ENCODE data around the gene KDM6A.

- PRO-cap, 7 experiments = no peak in any of the 7 experiments
- RAMPAGE, long total RNA, 2 experiments = start-site peak on the plus strand in 1 of 2 experiments, at chrX:41342499-41342577 at its widest, 71 reads per replicate
Observed at GRCh38 chrX:41342453-41342754, 8.4 kb downstream of the DDX3X start.

- PRO-cap, 7 experiments = no peak in any of the 7 experiments
- RAMPAGE, long total RNA, 2 experiments = no peak in any of the 2 experiments
Observed at GRCh38 chrX:41351811-41352936, 18.2 kb downstream of the DDX3X start.

GRCh38 chrX:41559305-41560165 lies 112.4 kb downstream of the NYX start:
- PRO-cap, 7 experiments = peak in 2 of 7 experiments; most common plus-strand start chrX:41559574 (in 2)
- RAMPAGE, long total RNA, 2 experiments = no peak in any of the 2 experiments

DNA sequence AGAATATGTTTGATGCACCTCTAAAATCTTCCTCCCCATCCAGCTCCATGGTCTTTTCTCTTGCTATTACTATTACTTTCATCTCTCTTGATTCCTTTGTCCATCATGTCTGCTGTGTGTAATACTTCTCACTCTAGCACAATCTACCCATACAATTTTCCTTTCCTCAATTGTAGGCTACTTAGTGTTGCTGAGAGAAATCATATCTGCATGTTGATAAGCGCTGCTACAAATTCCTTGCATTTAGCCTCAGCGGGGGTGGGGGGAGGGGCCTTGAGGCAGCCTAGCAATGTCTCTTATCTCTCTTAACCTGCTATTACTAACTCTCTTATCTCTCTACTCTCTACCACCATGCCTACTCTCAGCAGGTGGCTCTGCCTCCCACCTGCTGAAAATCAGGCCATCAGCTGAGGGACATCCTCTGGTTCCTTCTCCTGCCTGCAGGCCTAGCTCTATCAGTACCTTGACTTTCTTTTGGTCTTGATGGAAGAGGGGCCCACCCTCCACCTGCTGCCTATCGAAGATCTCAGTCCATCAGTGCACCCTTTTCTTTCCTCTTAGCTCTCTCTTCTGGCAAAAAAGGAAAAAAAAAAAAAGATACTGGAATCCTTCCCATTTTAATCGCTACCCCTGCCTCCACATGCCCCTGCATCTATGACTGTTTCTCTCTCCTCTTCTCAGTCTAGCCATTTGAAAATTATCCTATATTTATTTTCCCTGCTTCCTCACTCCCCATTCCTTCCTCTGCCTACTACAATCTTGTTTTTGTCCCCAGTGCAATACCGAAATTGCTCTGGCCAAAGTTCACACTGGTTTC lies 99.0 kb downstream of the GPR82 start:
- PRO-cap, 7 experiments = no peak in any of the 7 experiments
- RAMPAGE, long total RNA, 2 experiments = no peak in any of the 2 experiments

DNA sequence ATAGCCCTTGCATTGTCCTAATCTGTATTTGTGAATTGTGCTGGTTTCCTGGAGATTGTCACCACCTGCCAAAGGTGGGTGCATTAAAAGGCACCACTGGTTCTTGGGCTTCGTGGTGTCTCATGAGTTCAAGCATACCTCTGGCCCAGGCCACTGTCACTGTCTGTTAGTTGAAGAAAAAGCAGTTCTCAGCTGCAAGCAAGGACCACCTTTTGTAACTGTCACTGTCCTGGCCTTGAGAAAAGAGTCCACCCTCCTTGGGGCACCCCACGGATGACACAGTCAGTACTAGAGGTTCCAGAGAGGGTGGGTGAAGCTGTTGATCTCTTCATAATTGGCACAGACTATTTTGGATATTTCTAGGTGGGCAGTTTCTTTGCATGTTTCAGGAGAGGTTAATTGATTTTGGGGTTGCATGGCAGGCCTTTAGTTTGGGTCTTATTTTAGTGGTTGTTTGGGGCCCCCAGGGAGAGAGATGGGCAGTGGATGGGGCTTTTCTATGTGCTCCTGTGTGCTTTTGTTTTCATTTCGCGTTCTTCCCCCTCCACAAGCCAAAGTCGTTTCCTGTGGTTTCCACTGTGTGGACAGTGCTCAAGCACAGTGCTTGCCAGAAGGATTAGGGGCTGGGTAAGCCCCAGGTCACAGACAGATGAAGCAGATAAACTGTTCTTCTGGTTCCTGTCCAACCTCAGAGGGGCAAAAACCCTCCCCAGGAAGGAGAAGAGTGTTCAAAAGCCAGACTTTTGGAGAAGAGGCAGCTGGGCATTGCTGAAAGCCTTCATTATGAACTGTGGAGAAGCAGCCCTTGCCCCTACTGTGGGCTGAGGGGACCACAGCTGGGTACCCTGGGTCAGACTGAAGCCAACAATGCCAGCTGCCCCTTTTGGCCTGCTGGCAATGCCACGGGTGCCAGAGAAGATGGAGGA lies 156.3 kb upstream of the PPP1R2C start:
- PRO-cap, 7 experiments = no peak in any of the 7 experiments
- RAMPAGE, long total RNA, 2 experiments = no peak in any of the 2 experiments

- PRO-cap, 7 experiments = no peak in any of the 7 experiments
- RAMPAGE, long total RNA, 2 experiments = no peak in any of the 2 experiments
Observed at GRCh38 chrX:43618491-43618826, 37.6 kb upstream of the MAOA start.

GRCh38 chrX:43860748-43861504 lies 21.3 kb downstream of the MAOB start:
- PRO-cap, 7 experiments = peak in 2 of 7 experiments; most common plus-strand start chrX:43861240 (in 2); most common minus-strand start chrX:43861120 (in 1)
- RAMPAGE, long total RNA, 2 experiments = no peak in any of the 2 experiments

DNA sequence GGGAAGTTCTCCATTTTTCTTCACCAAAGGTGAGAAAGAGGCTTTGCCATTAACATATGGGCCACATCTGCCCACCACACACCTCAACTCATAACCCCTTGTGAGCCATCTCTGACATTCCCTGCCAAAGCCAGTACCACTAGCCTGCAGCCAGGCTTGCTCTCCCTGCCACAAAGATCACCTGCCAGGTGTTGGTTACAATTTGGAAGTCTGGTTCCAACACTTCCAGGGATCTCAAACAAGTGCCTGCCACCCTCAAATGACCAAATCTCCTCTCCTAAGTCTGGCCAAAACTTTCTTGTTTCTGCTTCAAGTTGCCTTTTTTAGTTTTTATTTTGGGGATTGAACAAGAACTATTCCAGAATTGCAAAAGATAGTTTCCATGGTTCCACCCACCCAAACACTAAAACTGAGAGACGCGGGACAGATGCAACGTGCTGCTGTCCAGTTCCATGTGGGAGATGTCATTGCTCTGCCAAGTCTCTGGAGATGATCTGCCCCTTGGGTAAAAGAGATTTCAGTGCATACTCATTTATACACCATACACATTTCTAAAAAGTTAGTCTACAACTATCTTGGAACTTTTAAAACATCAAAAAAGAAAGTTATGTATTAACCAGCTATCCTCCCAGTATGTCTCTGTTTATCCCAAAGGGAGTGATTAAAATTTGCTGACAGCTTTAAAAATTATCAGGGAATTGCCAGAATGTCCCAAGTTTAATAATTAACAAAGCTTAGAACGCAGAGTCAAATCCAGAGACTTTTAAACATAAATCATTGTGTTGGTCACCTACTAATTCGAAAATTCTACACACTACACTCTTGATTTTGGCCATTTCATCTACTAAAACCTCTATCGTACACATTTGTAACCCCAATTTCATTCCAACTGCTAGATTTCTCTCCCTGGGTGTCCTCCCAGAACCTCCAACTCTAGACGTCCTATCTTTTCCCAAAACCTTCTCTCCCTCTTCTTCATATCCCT lies 3.3 kb downstream of the MAOB start:
- PRO-cap, 7 experiments = peak in 5 of 7 experiments; most common plus-strand start position 406 of the sequence (in 3); most common minus-strand start position 275 of the sequence (in 2)
- RAMPAGE, long total RNA, 2 experiments = no peak in any of the 2 experiments

- PRO-cap, 7 experiments = peak in 4 of 7 experiments; most common plus-strand start chrX:44253535 (in 2); most common minus-strand start chrX:44253367 (in 1)
- RAMPAGE, long total RNA, 2 experiments = no peak in any of the 2 experiments
Observed at GRCh38 chrX:44252999-44253798, 90.3 kb downstream of the EFHC2 start.

- PRO-cap, 7 experiments = no peak in any of the 7 experiments
- RAMPAGE, long total RNA, 2 experiments = no peak in any of the 2 experiments
Observed at GRCh38 chrX:44542150-44542480, 544 bp downstream of the FUNDC1 start.

- PRO-cap, 7 experiments = peak in 7 of 7 experiments; most common plus-strand start chrX:44873220 (in 4)
- RAMPAGE, long total RNA, 2 experiments = start-site peak on the plus strand in 1 of 2 experiments, at chrX:44873145-44873228 at its widest, 28 reads per replicate
Observed at GRCh38 chrX:44873112-44873348, at the start of gene KDM6A. TSS of gene KDM6A (plus strand) at chrX:44873188.

- PRO-cap, 7 experiments = no peak in any of the 7 experiments
- RAMPAGE, long total RNA, 2 experiments = no peak in any of the 2 experiments
Observed at GRCh38 chrX:45434099-45434799, 233.6 kb upstream of the DIPK2B start.

DNA sequence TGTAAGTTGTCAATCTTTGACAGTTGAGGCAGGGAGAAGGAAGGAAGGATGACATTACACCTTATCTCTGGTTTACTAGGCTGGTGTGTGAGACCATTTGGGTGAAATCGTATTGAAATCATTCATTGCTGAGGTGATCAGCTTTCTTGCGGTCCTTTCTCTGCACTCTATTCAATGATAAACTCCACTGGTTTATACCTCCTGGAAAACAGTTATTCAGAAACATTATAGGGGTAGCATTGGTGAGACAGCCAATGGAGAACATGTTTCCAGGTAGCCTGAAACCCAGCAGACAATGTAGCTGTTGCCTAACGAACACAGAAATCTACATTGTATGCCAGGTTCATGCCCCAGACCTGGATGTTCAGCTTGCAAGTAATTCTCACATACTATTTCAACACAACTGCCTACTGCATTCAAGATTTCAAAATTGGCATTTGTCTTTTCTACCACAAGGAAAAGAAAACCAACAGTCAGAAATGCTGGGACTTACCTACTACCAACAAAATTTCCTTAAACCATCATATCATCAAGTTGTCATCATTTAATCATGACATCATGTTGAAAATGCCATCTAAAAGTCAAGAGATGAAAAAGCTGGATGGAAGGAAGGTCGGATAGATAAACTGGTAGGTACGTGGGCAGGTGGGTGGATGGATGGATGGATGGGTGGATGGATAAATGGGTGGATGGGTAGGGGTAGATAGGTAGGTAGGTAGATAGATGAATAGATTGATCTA lies 545.4 kb upstream of the DIPK2B start:
- PRO-cap, 7 experiments = peak in 3 of 7 experiments; most common minus-strand start position 304 of the sequence (in 3)
- RAMPAGE, long total RNA, 2 experiments = no peak in any of the 2 experiments

GRCh38 chrX:45758111-45758826 lies 557.6 kb upstream of the DIPK2B start:
- PRO-cap, 7 experiments = no peak in any of the 7 experiments
- RAMPAGE, long total RNA, 2 experiments = no peak in any of the 2 experiments

- PRO-cap, 7 experiments = no peak in any of the 7 experiments
- RAMPAGE, long total RNA, 2 experiments = no peak in any of the 2 experiments
Observed at GRCh38 chrX:45758974-45759584, 558.4 kb upstream of the DIPK2B start.

- PRO-cap, 7 experiments = peak in 7 of 7 experiments; most common plus-strand start chrX:45771387 (in 3); most common minus-strand start chrX:45771252 (in 6)
- RAMPAGE, long total RNA, 2 experiments = no peak in any of the 2 experiments
Observed at GRCh38 chrX:45771063-45771591, 570.5 kb upstream of the DIPK2B start.

DNA sequence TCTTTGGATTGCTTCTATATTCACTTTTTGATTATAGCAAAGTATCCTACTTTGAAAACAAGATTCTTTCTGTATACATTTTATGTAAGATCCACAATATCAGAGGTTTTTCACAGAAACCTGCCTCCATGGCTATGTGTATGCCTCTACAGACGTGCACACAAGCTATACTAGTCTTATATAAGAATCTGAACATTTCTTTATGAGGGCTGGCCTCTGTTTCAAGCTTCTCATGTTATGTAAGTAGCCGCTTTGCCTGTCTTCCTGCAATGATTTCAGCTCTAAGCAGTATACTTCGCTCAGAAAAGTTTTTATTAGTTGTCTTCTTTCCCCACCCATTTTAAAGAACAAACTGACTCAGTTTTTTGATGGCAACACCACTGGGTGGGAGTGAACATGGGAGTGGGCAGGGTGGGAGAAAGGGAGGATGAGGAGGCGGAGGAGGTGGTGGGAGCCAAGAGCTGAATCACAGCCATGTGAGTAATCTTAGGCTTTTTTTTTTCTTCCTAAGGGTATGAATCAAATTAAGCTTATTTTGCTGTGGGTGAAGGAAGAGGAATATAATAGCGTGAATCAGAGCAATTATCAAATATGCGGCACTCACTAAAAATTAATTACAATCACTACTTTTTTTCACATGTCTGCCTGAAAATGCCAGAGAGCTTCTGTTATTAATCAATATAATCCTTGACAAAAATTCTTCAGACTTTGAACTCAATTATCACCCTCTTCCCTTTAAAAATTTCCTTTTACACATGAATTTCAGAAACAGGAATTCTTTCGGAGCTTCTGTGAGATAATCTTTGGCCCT lies 574.3 kb upstream of the DIPK2B start:
- PRO-cap, 7 experiments = peak in 2 of 7 experiments; most common plus-strand start position 534 of the sequence (in 1); most common minus-strand start position 283 of the sequence (in 1)
- RAMPAGE, long total RNA, 2 experiments = no peak in any of the 2 experiments

DNA sequence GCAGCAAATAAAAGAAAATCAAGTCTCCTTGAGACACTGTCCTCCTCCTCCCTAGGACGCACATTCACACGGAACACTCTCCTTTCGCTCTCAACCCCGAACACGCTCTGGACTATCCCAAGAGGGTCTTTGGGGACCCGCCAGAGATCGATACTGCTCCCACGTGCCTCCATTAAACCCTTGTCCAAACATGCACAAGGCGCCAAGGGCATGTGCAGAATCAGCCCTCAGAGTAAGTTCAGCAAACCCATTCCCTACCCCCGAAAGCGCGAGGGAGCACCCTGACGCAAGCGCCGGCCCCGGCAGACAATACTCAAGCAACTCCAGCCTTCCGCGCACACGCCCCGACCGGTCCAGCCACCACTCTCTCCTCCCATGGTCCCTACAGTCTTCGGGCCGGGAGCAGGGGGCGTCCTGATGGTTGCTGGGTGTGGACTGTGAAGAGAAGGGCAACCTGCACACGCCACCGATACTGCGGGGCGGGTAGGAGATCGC lies 596.5 kb upstream of the KRBOX4 start:
- PRO-cap, 7 experiments = peak in 3 of 7 experiments; most common plus-strand start position 336 of the sequence (in 3); most common minus-strand start position 306 of the sequence (in 1)
- RAMPAGE, long total RNA, 2 experiments = no peak in any of the 2 experiments

DNA sequence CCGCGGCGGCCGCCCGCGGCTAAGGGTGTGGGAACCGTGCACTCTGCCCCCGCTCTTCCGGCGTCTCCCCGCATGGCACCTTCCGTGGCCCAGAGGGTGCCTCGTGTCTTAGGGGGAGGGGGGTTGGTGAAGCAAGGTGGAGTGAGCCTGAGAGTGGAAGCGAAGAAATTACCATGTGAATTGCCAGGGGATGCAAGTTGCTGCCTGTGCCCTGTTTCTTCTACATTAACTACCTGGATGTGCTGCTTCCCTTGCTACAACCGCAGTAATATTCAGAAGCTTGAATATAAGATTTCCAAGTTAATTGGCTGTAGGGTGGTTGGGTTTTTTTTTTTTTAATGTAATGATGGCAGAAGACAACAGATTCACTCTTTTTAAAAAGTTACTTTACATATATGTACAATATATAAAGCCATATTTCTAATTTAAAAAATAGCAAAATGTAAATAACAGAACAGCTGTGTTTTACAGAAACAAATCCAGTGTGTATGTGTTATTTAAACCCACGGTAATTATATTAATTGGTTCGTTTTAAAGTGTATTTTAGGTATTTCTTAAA lies 595.2 kb upstream of the KRBOX4 start:
- PRO-cap, 7 experiments = no peak in any of the 7 experiments
- RAMPAGE, long total RNA, 2 experiments = no peak in any of the 2 experiments

DNA sequence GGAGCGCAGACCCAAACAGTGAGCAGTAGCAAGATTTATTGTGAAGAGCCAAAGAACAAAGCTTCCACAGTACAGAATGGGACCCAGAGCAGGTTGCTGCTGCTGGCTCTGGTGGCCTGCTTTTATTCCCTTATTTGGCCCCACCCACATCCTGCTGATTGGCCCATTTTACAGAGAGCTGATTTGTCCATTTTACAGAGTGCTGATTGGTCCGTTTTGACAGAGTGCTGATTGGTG lies 203.1 kb upstream of the KRBOX4 start:
- PRO-cap, 7 experiments = no peak in any of the 7 experiments
- RAMPAGE, long total RNA, 2 experiments = no peak in any of the 2 experiments